ENCODE results near the genes KRT222, KRT27, KRTAP4-11, KRT19 and KRT9.

GRCh38 chr17:40664825-40665350 is at the start of gene KRT222:
Gene KRT222, minus strand, starts transcription at chr17:40665177.
- PRO-cap: no peak

DNA sequence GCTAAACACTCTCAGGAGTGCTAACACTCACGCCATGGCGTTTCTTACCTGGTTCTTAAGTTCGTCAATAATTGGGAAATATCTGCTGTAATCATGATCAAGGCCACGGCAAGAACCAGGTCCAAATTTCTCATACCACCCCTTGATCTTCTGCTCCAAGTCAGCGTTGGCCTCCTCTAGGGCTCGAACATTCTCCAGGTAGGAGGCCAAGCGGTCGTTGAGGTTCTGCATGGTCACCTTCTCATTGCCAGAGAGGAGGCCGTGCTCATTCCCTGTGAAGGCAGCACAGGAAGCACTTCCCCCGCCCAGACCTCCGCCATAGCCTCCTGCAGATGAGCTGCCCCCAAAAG is 373 bp downstream of the KRT27 start:
- PRO-cap: no peak

DNA sequence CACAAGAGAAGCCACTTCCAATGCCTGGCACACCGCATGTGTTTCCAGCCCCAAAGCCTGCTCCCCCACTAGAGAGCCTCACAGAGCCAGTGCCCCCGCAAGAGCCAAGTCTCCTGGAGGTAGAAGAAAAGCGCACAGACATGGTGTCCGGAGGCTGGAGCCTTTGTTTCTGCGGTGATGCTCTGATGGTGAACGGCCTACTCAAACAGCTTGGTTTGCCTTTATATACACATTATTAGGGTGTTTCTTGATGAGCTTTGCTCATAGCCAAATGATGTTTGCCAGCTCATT is at the start of gene KRT27:
Gene KRT27, minus strand, starts transcription at position 199 of the 291 bp plus-strand sequence.
- PRO-cap: no peak

DNA sequence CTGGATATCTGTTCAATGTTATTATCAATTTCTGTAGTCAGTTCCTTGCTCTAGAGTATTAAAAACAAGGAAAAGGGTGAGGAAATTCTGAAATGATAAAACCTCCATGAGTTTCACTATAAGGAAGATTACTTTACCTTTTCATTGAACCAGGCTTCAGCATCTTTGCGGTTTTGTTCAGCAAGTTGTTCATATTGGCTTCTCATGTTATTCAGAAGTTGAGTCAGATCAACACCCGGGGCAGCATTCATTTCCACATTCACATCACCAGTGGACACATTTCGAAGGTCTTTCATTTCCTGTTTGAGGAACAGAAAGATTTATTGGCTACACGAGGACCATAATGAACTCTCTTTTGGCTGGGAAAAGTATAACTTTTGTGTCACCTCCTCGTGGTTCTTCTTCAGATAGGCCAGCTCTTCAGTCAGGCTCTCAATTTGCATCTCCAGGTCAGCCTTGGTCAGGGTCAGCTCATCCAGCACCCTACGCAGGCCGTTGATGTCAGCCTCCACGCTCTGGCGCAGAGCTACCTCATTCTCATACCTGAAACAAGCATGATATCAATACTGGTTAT is 2.2 kb downstream of the KRT10 start:
- PRO-cap: no peak

DNA sequence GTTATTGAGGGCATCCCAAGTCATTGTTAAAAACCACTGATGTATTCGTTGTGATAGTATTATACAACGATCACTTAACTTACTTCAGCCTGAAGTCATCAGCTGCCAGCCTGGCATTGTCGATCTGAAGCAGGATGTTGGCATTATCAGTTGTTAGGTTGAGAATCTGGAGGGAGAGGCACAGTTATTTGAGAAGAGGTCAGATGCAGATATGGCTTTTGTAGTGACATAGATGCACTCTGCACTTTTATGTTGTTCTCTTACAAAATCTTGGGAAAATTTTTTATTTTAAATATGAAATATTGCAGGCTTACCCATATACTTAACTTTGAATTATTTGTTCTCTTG is 1.5 kb downstream of the KRT10 start:
- PRO-cap: no peak

DNA sequence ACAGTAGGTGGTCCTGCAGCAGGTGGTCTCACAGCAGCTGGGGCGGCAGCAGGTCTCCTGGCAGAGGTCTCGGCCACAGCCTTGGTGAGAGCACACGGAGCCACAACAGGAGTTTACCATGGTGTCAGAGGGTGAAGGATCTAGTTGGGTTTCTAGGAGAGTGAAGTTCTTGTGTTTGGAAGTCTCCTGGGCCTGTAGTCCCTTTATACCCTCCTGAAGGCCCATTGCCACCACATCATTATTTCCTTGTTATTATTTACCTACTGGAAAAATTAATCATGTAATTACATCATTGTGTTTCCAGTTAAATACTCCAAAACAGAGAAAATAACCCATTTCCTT is at the start of gene KRTAP4-11:
Gene KRTAP4-11, minus strand, starts transcription at position 178 of the 342 bp plus-strand sequence.
- PRO-cap: no peak

GRCh38 chr17:41523691-41524722 is 4.1 kb downstream of the KRT19 start:
- PRO-cap: no peak

DNA sequence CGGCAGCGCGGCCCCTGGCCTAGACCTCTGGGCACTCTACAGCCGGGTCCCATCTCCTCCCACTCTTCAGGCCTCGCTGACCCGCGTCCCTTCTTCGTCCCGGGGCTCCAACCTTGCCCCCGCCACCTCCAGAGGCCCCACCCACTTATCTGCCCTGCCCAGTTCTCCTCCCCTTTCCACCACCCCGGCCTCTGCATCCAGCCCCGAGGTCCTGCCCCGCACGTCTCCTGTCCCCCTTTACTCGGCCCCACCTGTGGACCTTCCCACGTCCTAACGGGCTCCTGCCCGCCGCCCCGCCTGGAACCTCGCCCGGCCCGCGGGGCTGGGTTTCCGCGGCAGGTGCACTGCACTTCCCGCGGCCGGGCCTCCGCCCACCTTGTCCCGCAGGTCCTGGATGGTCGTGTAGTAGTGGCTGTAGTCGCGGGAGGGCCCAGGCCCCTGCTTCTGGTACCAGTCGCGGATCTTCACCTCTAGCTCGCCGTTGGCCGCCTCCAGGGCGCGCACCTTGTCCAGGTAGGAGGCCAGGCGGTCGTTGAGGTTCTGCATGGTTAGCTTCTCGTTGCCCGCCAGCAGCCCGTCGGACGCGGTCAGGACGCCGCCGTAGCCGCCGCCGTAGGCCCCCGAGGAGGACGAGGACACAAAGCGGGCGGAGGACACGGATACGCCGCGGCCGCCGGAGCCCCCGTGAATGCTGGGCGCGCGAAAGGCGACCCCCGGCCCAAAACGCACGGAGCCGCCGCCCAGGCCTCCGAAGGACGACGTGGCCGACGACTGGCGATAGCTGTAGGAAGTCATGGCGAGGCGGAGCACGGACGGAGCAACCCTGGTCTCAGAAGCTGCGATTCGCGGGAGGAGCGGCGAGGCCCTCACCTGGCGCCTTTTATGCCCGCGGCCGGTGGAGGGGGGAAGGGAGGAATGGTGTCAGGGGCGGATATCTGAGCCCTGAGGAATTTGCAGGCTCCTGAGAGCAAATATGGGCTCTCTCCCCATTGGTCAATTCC is at the start of gene KRT19:
Gene KRT19, minus strand, starts transcription at position 856 of the 1,001 bp plus-strand sequence.
- PRO-cap: no peak

GRCh38 chr17:41530839-41531234 is 2.7 kb upstream of the KRT19 start:
- PRO-cap: no peak

- PRO-cap: no peak
Observed at GRCh38 chr17:41547235-41547860, 19.2 kb upstream of the KRT19 start.

GRCh38 chr17:41571903-41572160 is at the start of gene KRT9:
Gene KRT9, minus strand, starts transcription at chr17:41572059.
- PRO-cap: no peak

DNA sequence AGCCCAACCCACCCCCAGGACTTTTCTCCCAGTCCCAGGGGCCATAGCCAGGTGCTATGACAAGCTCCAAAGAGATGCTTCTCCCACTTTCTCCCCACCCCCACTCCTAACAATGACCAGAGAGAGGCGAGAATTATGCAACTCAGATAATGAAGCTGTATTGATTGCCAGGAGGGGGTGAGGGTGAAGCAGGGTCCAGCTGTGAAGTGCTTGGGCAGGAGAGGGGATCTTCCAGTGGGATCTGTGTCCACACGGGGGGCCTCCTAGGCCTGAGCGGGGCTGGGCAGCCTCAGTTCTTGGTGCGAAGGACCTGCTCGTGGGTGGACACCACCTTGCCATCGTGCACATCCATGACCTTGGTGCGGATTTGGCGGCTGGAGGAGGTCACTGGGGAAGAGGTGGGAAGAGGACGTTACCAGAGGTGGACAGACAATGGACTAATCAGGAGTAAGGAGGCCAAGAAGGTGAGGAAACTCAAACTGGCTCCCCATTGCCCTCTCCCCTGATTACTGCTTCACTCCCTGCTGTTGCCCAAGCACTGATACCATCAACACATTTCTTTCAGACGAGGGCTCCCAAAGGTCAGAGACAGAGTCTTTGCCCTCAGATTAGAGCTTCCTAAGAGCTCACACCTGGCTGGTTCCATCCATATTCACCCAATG is 4.4 kb downstream of the KRT14 start:
- PRO-cap: no peak

GRCh38 chr17:41689672-41690381 is 1.1 kb downstream of the EIF1 start:
- PRO-cap: unidirectional peak, plus-strand start at chr17:41689856

GRCh38 chr17:41691640-41691943 is 2.9 kb downstream of the EIF1 start:
- PRO-cap: no peak

DNA sequence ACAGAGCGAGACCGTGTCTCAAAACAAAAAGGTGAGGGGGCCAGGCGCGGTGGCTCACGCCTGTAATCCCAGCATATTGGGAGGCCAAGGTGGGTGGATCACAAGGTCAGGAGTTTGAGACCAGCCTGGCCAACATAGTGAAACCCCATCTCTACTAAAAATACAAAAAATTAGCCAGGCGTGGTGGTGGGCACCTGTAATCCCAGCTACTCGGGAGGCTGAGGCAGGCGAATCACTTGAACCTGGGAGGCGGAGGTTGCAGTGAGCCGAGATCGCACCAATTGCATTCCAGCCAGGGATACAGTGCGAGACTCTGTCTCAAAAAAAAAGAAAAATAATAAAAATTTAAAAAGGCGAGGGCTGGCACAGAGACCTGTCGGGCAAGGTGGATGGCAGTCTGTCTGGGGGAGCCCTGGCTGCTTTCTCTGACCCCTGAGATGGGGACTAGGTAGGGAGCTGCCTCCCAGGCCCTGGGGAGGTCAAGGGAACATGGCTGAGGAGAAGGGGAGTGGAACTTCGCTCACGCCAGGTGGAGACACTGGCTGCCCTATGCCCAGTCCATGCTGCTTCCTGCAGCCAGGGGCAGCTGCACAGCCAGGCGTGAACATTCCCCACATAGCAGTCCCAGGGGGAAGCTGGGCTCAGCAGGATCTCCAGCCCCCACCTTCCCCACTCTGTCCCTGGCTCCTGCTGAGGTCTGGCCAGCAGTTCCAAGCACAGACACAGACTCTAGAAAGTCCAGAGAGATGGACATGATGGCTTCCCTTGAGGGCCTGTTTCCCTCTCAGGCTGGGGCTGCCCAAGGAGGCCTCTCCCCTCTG is 9.6 kb downstream of the JUP start:
- PRO-cap: no peak

DNA sequence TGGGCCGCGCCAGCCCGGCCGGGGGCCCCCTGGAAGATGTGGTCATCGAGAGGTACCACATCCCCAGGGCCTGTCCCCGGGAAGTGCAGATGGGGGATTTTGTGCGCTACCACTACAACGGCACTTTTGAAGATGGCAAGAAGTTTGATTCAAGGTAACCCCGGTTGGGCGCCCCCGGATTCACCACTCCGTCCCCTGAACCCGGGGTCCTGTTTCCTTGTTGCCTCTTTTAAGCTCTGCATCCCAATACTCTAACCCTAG is 252 bp downstream of the FKBP10 start:
- PRO-cap: no peak

- PRO-cap: no peak
Observed at GRCh38 chr17:41822928-41823502, 10.2 kb downstream of the FKBP10 start.

GRCh38 chr17:41862898-41863352 is 2.3 kb downstream of the KLHL11 start:
- PRO-cap: no peak

GRCh38 chr17:41864265-41865018 is 781 bp downstream of the KLHL11 start:
- PRO-cap: no peak

GRCh38 chr17:41869321-41869702 is 4.1 kb upstream of the KLHL11 start:
- PRO-cap: no peak

Measured in left cardiac atrium (tissue), 1 donor.